ENCODE measurements around the genes SAMD3 and TMEM200A.

- PRO-cap, result no peak
These were observed 37.0 kb upstream of the ECHDC1 start for GRCh38 chr6:127380444-127380793.

- PRO-cap, result no peak
These were observed 38.7 kb upstream of the THEMIS start for GRCh38 chr6:127939461-127940132.

DNA sequence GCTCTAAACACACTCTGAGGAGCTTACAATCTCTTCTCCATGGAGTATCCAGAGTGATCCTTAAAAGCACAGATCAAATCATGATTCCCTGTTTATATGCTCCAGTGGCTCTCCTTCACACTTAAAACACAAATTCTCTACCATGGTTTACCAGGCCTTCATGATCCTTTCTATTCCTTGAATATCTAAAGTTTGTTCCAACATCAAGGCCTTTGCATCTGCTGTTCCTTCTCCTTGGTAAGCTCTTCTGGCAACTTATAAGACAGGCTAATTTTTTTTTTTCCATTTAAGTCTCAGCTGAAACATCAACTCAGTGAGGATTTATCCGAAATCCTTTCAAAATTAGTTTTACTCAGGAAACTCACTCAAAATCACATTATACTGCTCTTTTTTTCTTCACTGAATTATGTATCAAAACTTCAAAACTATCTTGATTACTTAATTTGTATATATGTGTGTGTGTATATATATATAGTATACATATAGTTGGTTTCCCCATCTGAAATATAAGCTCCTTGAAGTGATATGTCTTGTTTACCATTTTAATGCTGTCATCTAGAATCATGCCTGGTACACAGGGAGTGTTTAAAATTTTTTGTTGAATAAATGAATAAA lies 143.6 kb upstream of the THEMIS start:
- PRO-cap, result no peak

DNA sequence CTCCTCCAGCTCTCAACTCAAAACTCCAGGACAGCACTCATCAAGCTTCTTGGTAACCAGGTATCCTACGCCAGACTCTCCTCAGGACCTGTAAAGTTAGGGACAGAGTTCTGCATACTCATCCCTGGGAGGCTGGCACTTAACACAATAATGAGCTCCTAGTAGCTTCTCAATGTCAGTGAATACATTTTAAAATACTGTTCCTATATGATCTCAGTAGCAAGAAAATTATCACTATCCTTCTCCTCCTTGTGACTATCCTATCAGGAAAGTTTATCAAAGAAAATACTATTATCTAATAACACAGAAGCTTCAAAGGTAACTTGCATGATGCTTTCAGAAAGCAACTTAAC lies 240.3 kb downstream of the PTPRK start:
- PRO-cap, result no peak

DNA sequence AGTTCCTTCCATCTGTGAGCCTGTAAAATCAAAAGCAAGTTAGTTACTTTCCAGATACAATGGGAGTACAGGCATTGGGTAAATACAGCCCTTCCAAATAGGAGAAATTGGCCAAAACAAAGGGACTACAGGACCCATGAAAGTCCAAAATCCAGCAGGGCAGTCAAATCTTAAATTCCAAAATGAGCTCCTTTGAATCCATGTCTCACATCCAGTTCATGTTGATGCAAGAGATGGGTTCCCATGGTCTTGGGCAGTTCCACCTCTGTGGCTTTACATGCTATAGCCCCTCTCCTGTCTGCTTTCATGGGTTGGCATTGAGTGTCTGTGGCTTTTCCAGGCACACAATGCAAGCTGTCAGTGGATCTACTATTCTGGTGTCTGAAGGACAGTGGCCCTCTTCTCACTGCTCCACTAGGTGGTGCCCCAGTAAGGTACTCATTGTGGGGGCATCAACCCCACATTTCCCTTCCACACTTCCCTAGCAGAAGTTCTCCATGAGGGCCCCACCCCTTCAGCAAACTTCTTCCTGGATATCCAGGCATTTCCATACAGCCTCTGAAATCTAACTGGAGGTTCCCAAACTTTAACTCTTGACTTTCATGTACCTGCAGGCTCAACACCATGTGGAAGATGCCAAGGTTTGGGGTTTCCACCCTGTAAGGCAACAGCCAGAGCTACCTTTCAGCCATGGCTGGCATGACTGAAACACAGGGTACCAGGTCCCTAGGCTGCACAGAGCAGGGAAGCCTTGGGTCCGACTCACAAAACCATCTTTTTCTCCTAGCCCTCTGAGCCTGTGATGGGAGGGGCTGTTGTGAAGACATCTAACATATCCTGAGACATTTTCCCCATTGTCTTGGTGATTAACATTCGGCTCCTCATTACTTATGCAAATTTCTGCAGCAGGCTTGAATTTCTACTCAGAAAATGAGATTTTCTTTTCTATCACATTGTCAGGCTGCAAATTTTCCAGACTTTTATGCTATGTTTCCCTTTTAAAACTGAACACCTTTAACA lies 144.4 kb downstream of the PTPRK start:
- PRO-cap, result no peak

DNA sequence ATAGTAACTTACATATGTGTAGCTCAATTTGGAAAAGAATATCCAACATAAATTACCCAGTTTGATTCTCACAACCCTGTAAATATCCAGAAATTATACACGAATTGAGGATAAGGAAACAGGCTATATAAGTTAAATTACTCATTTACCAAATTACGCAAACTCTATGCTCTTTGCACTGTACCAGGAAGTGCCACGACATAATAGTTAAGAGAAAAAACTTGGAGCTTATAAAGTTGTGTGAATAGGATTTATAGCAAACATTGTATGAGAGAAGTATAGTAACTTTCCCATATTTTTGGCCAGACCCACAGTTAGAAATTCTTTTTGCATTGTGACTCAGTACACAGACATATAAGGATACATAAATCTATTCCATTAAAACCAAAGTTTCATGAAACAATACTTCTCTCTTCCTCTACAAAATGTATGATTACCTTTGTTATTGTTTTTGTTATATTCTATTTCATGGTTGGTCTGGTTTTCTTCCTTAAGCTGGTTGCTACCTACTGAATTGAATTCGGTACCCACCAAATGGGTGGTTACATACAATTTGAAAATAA lies 20.9 kb downstream of the PTPRK start:
- PRO-cap, result no peak

- PRO-cap, result no peak
These were observed 3.0 kb downstream of the PTPRK start for GRCh38 chr6:128517277-128517830.

GRCh38 chr6:129232550-129233187 lies 349.7 kb downstream of the LAMA2 start:
- PRO-cap, result no peak

DNA sequence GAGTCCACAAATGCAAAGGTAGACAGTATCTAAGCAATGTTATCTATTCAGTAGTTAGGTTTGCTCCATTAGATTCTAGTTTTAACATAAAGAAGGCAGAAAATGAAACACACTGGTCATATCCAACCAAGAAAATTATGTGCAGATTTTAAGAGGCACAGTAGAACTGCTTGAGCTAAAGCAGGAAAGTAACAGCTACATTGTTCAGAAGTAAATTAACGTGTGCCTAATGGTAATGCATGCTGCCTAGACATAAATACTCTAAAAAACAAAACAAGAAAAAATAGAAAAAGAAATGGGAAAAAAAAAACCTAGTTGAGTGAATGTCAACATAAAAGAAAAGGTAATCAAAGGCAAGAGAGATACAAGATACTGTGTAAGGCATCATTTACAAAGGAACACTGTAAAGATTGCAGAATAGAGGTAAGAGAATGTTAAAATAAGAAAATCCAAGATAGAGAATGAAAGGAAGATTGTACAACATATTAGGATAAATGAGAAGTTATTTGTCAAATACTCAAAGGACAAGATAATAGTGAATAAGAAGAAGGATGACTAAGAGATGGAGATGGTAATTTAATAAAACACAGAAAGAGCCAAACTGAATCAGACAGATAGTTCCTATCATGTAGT lies 332.2 kb downstream of the ARHGAP18 start:
- PRO-cap, result no peak

DNA sequence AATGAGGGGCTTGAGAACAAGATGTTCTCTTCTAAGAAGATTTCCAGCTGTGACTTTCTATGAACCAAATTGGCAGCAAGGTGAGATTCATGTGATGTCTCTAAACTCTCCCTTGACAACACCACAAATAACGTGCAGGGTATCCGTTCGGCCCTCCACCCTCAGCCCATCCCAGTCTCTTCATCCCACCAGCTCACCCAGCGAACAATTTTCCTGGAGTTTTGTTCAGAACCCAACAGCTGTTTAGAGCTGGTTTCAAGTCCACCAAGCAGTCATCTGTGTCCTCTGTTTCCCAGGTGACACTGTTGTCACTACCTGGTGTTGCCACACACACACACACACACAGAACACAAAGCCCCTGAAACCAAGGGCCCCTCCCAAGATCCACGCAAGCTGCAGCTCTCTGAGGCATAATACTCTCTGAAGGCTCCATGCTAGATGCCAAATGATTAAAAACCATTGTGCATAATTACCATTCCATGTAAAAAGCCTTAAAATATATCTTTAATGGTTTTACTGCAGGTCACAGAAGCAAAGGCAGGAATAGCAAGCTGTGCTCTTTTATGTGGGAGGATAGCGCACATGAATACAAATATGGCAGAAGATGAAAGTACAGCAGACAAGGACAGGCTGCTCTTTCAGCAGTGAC lies 48.2 kb downstream of the ARHGAP18 start:
- PRO-cap, result no peak

- PRO-cap, result no peak
These were observed 38.3 kb upstream of the ARHGAP18 start for GRCh38 chr6:129748169-129748773.

DNA sequence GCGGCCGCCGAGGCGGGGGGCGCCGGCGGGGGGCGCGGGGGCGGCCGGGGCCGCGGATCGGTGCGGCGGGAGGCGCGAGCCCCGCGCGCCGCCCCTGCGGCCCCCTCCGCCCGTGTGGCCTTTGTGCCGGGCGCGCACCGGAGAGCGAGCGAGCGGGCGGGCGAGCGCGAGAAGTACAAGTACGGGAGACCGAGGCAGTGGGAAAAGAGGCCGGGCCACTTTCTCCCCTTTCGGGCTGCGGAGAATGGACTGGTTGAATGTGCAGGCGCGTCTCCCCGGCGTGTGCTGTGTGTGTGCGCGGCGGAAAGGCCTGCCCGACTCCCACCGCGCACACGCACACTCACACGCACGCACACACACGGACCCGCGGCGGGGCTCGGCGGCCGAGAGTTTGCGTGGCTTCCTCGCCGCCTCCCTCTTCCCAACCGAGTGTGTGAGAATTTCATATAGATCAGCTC lies 933 bp downstream of the L3MBTL3 start:
- PRO-cap, result no peak

GRCh38 chr6:130115054-130115472 lies 96.7 kb downstream of the L3MBTL3 start:
- PRO-cap, result no peak

GRCh38 chr6:130138249-130139015 lies 84.3 kb downstream of the SAMD3 start:
- PRO-cap, result no peak

GRCh38 chr6:130183602-130184450 lies 38.9 kb downstream of the SAMD3 start:
- PRO-cap, result no peak

GRCh38 chr6:130222789-130223231 lies at the start of gene SAMD3:
Gene SAMD3 (minus strand): TSS chr6:130222951.
- PRO-cap, result no peak

DNA sequence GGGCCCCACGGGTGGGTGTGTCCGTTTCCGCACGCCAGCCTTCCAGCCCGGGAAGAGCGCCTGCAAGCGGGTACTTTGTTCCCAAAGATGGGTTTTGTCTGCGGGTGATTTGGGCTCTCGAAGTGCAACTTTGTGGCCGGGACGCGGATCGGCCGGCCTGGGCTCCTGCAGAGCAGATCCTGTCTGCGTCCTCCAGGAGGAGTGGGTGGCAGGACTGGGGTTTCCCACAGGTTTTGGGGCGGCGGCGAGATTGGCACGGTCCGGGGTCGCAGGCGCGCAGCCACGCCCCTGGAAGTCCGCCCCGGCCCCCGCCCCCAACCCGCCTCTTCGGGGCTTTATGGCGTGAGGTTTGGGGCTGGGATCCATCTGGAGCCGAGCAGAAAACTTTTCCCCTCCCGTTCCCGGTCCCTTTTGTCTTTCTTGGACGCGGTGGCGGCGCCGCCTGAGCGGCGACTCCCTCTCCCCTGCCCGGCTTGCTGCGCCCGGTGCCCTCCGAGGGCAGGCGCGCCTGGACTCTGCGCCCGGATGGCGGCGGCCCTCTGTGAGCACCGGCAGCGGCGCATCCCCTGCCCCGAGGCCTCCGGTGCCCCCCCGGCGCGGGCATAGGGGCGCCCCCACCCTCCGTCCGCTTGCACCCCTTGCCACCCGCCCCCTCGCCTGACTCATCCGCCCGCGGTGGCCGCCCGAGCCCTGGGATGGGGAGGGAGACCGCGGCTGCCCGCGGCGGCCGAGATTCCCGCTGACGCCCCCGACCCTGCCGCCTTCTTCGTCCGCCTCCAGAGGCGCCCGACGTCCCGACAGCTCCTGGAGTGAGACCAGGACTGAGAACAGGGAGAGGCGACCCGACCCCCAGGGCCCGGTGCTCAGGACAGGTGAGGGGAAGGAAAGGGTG lies at the start of gene TMEM200A:
TMEM200A (plus strand) TSS at position 365 of the 892 bp plus-strand sequence.
- PRO-cap, result no peak

DNA sequence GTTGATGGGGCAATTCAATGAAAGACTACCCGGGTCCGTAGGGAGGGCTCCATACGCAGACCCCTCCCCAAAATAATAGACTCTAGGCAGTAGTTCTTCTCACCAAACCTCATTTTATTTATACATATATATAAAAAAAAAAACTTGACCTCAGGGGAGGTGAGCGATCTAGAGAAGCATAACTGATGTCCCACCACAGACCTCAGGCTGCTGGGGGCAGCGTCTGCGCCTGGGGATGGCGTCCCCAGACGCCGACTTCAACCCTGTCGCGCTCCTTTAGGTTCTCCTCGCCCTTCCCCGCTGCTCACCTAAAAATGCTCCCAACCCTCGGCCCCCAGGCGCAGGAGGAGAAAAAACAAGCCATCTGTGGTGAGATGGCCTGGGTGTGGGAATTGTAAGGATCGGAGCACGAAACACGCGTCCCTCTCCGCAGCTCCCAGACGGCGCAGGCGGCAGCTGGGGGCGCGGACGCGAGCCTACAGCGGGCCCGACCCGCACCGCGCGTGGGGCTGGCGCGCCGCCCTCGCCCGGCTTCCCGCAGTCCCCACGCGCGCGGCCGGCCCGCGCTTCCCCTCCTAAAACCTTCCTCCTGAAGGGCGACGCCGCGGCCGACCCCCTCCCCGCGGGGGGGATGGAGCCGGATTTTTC lies 849 bp downstream of the EPB41L2 start:
- PRO-cap, result bidirectional peak, plus-strand start outside the sequence, minus-strand start at position 585 of the sequence

GRCh38 chr6:131551706-131552248 lies 21.2 kb upstream of the ARG1 start:
- PRO-cap, result no peak

DNA sequence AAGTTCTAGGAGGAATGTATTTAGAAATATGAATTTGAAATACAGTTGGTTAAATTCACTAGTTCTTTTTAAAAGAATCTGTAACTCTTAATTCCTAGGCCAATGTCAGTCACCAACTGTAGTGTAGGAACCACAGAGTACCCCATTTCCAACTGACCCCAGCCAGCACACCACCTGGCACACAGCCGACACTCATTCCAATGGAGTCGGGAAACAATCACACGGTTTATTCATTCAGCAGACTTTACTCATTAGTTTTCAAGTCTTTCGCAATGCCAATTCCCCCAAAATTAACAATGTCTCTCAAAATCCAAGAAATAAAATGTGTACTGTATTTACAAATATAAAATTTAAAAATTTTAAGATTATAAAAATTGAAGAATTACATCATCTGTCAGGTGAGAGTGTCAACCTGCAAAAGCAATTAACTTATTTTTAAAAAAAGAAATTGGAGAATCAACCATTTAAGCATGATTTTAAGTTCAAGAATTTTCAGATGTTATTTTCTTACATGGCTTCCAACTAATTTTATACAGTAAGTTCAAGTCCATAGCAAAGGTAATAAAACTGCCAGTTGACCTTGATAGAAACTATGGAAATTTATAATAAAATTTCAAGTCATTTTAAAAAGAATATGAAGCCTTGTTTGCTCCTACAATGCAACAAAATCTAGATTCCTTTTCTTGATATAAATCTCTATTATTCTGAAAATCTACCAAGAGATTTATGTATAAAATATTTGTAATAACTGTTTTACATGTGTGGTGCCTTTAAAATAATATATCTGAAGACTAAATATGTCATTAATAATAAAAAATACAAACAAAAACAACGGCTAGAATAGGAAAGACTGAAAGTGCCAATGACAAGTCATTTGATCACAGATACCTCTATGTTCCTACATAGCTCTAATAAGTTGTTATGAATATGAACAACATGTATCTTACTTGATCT lies 13.8 kb downstream of the ARG1 start:
- PRO-cap, result no peak

All from parotid gland (tissue), 1 donor.